T47D (cell line): ENCODE data around the genes ZNF101, ZNF93, ZNF90 and RPSA2.

- RRBS: no CpG with 5 or more reads among the region's 19 CpGs
Measured at GRCh38 chr19:19342897-19343732, 22.5 kb downstream of the MAU2 start.

DNA sequence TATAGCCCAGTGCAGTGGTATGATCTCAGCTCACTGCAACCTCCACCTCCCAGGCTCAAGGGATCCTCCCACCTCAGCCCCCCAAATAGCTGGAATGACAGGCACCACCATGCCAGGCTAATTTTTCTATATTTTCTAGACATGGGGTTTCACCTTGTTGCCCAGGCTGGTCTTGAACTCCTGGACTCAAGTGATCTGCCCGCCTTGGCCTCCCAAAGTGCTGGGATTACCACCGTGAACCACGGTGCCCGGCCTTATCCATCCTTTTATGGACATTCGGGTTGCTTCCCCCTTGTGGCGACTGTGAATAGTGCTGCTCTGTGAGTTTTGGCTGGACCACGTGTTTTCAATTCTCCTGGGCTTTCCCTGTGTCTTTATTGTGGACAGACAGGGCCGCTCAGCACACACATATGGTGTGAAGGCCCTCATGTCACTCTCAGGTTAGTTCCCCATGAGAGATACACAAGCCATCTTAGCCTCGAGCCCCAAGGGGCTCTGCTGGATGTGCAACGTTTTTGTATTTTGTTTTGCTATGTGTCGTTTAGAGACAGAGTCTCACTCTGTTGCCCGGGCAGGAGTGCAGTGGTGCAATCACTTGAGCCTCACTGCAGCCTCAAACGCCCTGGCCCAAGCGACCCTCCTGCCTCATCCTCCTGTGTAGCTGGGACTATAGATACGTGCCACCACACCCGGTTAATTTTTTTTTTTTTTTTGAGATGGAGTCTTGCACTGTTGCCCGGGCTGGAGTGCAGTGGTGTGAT, 40.5 kb downstream of the MAU2 start:
- RRBS: 67% methylated on average over 1 of the region's 17 CpGs

DNA sequence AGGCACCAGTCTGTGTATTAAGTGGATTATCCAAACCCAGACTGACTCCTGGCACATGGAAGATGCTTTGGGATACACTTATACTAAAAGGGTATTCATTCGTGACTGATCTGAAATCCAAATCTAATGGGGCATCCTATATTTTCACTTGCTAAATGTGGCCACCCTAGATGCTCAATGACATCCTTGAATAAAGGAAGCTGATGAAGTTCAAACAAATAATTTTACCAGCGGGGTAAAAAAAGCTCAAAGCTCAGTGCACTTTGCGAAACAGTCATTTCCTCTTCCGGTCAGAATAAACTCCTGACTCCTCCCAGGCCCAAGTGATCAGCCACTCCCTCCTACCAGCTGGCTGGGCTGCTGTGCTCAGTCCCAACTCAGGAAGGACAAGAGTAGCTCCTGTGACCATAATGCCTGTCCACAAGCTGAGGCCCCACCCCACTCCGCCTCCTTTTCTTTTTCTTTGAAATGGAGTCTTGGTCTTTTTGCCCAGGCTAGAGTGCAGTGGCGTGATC, 32.5 kb upstream of the GATAD2A start:
- RRBS: no CpG with 5 or more reads among the region's 6 CpGs

DNA sequence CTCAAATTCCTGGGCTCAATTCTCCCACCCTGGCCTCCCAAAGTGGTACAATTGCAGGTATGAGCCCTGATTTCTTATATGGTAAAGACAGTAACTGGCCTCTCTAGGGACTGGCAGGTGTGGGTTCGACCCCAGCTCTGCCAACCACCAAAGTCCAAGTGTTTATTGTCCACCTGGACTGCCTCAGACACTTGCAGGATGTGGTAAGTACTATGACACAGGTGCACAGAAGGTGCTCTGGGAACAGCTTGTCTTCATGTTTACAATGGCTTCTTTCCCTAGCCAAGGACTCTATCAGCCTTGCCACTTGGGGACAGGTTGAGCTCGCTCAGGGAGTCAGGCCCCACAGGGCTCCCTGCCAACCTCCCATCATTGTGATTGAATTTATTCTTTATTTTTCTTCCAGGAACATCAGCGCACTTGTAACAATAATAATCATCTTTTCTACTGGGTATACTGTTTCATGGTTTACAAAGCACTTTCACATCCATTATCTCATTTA, 24.5 kb upstream of the GATAD2A start:
- RRBS: no CpG with 5 or more reads among the region's 3 CpGs

DNA sequence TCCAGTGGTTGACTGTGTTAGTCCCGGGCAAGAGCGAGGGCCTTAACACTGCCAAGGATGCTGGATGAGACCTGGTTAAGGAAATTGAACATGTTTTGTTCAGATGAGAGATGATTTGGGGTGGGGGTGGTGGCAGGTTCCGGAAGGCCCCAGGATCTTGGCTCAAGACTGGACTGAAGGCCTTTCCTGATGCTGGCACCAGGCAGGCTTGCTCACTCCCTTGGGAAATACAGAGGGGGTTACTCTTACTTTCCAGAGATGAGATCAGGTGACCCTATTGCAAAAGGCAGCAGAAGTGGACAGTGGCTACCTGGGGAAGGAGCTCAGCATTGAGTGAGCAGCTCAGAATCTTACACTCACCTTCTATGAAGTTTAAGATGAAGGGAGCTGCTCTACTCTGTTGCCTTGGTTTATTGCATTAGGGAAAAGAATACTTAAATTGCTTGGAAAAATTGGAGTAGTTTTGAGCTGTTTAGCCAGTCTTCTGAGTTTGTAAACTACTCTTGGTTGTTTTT, 10.8 kb downstream of the GATAD2A start:
- RRBS: 94% methylated on average over 3 of the region's 3 CpGs

DNA sequence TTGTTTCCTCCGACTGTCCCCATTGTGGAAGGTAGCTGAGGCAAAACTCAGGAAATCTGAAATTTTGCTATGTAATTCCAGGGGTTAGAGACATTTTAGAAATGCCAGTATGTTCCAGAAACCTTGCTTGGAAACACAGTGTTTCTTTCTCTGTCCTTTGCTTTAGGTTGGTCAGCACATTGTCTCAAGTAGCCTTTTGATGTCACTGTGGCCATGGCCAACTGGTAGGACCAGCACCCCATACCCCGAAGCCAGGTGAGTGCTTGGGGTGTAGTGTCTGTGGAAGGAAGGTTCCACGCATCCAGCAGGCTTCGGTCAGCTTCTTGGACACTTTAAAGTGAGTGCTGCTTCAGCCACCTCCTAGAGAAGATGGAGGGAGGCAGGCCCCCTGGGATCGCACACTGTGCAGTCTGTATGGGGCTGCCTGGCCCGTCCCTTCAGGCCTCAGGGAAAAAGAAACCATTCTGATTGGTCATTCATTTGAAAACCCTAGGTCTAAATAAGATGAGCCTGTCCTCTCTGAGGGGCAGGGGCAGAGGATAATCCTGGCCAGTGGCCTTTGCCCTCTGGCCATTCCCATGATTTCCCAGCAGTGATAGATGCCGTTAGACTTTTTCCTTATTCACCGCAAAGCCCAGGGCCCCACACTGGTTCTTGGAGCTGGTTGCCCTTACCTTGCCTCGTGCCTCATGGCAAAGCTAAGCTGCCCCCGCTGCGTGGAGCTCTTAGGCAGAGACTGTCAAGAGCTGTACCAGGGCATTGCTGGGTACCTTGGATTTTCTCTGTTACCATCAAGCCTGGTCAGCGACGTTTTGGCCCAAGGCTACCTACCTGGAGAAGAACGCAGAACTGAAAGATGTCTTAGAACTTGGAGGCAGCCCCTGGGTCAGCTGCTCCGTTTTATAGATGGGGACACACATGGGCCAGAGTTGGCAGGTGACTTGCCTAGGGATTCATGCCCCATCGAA, 30.8 kb downstream of the GATAD2A start:
- RRBS: no CpG with 5 or more reads among the region's 16 CpGs

DNA sequence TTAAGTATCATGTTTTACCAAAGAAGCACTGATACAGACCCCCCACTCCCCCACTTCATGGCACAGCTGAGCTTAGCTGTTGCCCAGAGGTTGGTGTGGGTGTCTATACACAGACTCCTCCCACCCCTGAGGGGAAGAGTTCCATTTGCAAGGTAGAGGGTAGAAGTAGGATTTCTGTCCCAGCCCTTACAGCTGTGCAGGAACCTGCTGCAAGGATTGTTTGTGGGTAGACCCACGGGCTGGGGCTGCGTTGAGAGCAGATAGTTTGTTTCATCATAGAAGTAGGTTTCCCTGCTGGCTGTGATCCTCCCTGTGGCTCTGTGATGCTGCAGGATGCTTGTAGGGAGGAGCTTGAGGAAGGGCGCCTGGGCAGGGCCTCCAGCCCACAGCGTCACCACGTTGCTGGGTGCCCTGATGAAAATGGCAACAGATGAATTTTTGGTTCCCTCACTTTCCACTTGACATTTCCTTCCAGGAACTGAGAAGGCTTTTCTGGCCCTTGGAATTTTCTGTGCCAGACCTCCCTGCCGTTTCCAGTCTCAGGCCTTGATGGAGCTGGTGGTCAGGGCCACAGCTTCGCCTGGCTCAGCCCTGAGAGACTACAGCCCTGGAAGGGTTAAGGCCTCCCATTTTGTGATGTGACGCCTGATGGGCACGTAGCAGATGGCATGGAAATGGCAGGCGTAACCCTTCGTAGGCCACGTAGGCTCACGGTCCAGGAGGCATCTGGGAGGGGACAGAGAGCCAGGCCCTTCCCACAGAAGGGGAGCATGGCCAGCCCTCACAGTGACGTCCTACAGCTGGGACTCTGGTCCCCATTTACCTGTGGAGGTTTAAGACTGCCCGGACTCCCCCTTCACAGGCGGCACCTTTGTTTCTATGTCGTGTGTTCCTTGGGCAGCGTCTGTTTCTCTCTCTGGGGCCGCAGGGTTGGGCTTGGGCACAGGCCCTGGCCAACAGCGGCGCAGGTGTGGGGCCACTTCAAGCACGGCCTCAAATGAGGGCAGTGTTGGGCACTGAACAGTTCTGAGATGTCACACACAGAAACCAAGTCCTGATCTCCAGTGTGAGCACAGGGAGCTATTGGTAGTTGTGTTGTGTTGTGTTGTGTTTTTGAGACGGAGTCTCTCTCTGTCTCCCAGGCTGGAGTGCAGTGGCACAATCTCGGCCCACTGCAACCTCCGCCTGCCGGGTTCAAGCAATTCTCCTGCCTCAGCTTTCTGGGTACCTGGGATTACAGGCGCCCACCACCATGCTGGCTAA, 42.3 kb downstream of the GATAD2A start:
- RRBS: no CpG with 5 or more reads among the region's 27 CpGs

DNA sequence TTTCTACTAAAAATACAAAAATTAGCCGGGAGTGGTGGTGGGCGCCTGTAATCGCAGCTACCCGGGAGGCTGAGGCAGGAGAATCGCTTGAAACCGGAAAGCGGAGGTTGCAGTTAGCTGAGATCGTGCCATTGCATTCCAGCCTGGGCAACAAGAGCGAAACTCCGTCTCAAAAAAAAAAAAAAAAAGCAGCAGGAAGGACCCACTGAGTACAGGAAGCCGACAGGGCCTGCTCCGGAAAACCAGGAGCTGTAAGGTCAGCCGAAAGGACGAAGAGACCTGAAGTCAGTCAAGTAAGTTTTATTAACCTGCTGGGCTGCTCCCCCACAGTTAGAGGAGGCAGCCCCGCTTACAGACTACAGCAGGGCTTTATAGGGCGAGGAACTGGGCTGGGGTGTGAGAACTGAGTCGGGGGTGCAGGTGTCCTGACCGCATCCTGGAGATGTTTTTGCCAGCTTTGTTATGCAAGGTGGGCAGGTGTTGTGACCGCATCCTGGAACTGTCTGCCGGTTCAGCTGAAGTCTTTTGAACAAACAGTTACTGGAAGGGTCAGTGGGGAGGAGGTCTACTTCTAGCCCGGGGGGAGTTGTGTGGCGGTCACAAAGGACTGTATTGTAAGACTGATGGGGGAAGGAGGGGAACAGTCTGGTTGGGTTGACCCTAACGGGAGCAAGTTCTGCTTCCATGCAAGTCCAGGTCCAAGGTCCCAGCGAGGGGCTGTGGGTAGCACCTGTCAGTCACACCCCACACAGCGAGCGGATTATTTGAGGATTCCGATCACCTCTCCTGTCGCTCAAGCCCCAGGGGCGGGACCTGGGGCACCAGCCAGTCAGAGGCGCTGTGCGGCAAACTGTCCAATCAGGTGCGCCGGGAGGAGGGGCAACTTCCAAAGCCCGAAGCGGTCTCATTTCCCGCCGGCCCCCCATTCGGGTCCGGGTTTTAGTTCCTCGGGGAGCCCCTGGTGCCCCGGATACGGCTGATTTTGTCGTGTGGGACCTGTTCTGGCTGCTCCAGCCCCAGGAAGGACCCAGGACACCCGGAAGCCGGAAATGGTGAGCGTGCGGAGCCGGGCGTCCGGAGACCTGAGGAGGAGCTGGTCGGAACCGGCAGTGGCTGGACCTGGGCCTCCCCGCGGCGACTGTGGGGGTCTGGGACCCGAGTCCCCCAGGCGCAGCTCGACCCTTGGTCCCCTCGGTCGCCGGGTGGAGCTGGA, at the start of gene ZNF101:
Gene ZNF101 (plus strand): TSS at position 925 of the 1,213 bp plus-strand sequence.
- RRBS: 4% methylated on average over 18 of the region's 61 CpGs

- RRBS: 3% methylated on average over 11 of the region's 35 CpGs
Measured at GRCh38 chr19:19900684-19901438, at the start of gene ZNF93. TSS of gene ZNF93 (plus strand) at chr19:19900946.

DNA sequence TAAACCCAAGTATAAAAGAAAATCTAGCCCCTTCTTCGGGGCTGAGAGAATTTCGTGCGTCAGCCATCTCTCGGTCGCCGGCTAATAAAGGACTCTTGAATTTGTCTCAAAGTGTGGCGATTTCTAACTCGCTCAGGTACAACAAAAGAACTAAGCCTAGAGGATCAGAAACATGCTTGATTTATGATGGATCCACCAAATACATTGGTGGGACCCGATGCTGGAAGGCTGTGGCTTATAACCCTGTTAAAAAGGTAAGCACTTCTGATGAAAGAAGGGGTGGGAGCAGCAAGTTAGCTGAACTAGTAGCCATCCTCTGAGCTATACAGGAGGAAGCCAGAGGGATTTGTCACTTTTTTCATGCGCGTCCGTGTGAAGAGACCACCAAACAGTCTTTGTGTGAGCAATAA, 9.3 kb upstream of the ZNF90 start:
- RRBS: no CpG with 5 or more reads among the region's 12 CpGs

- RRBS: no CpG with 5 or more reads among the region's 33 CpGs
Measured at GRCh38 chr19:20077618-20078574, at the start of gene ZNF90. TSS of gene ZNF90 (plus strand) at chr19:20078000.

- RRBS: no CpG with 5 or more reads among the region's 8 CpGs
Measured at GRCh38 chr19:20357876-20358442, 190.9 kb downstream of the ZNF486 start.

DNA sequence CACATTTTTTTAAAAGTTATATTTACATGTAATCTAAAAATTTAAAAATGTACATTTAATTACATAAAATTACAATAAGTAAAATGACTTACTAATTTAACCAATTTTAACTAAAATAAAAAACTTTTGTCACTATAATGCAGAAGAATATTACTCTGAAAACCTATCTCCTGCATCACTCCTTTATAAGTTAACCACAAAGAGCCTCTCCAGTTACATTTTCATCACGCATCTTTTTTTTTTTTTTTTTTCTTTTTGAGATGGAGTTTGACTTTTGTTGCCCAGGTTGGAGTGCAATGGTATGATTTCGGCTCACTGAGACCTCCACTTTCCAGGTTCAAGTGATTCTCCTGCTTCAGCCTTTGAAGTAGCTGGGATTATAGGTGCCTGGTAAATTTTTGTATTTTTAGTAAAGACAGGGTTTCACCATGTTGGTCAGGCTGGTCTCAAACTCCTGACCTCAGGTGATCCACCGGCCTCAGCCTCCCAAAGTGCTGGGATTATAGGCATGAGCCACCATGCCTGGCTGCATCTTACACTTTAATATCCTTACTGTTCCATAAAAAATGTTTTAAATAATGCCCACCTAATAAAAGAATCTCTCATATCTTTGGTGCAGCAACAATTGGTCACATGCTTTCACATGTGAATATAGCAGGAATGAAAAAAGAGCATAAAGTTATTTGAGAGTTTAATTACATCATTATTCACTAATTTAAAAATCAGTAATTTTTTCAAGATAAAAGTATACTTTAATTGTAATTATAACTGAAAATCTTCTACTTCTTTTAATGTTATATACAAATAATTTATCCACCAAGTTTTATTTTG, 29.8 kb downstream of the ZNF43 start:
- RRBS: no CpG with 5 or more reads among the region's 3 CpGs

- RRBS: no CpG with 5 or more reads among the region's 23 CpGs
Measured at GRCh38 chr19:22421751-22422200, 370 bp downstream of the ZNF98 start.

- RRBS: 34% methylated on average over 6 of the region's 22 CpGs
Measured at GRCh38 chr19:22428548-22429017, 6.4 kb upstream of the ZNF98 start.

GRCh38 chr19:22526832-22527355, 104.7 kb upstream of the ZNF98 start:
- RRBS: no CpG with 5 or more reads among the region's 9 CpGs

DNA sequence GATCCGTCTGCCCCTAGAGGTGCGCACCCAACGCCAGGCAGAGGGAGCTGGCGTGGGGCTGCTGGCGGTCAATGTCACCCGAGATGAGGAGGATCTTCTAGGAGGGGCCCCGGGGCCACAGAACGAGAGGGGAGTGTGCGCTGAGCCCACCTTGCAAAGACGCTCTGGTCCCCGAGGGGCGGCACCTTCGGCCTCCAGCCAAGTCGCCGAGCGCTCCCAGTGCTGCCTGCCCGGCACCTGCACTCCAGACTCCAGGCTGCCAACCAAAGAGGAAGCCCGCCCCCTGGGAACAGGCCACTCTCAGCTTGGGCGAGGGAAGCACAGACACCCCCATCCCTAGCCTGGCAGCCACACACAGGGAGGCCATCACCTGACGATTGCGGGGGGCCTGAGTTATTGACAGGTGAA, 10.4 kb upstream of the ZNF492 start:
- RRBS: 6% methylated on average over 3 of the region's 21 CpGs

GRCh38 chr19:23762599-23763865, at the start of gene RPSA2:
TSS of gene RPSA2 (plus strand) at chr19:23763004.
- RRBS: no CpG with 5 or more reads among the region's 60 CpGs

- RRBS: no CpG with 5 or more reads among the region's 7 CpGs
Measured at GRCh38 chr19:23917618-23918266, 3.1 kb downstream of the ZNF726 start.

- RRBS: 5% methylated on average over 1 of the region's 6 CpGs
Measured at GRCh38 chr19:27657391-27657619, 1555.6 kb downstream of the UQCRFS1 start.